Measurements from ENCODE around the gene ZNF236.

DNA sequence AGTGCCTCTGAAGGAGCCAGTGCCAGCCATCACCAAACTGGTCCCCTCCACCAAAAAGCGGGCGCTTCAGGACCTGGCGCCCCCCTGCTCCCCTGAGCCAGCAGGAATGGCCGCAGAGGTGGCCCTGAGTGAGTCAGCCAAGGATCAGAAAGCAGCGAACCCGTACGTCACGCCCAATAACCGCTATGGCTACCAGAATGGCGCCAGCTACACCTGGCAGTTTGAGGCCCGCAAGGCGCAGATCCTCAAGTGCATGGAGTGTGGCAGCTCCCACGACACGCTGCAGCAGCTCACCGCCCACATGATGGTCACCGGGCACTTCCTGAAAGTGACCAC, 75.8 kb downstream of the TSHZ1 start:
- PRO-cap: no peak

DNA sequence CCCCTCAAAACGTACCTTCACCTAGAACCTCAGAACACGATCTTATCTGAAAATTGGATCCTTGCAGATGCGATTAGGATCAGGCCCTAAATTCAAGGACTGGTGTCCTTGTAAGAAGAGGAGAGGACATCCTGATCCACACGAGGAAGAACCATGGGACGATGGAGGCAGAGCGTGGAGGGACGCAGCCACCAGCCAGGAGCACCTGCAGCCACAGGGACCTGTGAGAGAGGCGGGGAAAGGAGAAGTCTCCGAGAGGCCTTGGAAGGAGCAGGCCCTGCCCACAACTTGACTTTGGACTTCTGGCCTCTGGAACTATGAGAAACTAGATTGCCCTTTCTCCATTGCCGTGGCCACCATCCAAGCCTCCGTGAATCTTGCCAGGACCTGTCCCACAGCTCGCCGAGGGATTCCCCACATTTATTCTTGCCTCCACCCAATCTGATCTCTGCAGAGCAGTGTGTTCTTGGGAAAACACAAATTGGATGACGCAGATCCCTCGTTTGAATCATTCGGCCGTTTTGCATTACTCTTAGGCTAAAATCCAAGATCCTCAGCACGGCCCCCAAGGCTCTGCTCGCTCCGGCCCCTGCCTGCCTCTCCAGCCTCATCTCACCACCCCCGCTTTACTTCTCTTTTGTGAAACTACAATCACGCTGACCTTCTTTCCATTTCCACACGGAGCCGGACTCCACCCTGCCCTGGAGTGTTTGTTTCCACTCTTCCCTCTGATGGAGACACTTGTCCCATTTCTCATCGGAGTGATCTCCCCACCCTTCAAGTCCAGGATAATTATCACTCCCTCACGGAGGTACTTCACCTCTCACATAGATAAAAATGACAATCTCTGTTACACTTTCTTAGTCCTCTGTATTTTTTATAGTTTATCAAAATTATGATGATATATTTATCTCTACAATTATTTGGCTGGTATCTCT, 364.2 kb downstream of the ZNF516 start:
- PRO-cap: no peak

GRCh38 chr18:76351878-76352630, 143.0 kb downstream of the ZNF516 start:
- PRO-cap: no peak

GRCh38 chr18:76379140-76379899, 115.7 kb downstream of the ZNF516 start:
- PRO-cap: no peak

DNA sequence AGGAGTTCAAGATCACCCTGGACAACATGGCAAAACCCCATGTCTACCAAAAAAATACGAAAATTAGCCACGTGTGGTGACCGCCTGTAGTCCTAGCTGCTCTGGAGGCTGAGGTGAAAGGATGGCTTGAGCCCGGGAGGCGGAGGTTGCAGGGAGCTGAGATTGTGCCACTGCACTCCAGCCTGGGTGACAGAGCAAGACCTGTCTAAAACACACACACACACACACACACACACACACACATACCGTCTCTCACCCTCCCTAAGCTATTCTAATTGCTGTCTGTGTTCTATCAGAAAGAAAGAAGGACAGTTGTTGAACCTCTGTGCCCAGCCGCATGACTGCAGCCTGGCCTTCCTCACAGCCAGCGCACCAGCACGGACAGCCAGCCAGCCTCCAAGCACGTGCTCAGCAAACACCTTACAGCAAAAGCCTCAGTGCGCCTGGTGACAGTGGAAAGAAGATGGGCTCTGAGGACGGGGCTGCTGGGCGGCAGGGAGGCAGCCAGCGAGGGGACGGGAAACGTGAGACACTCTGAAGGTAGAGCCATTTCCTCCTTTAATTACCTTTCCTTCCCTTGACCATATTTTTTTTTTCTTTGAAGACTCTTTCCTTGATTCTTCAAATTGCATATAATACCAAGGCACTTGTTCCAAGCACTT, 58.1 kb downstream of the ZNF516 start:
- PRO-cap: no peak

- PRO-cap: no peak
Measured at GRCh38 chr18:76478978-76480112, 15.7 kb downstream of the ZNF516 start.

GRCh38 chr18:76518569-76519029, 23.6 kb upstream of the ZNF516 start:
- PRO-cap: no peak

DNA sequence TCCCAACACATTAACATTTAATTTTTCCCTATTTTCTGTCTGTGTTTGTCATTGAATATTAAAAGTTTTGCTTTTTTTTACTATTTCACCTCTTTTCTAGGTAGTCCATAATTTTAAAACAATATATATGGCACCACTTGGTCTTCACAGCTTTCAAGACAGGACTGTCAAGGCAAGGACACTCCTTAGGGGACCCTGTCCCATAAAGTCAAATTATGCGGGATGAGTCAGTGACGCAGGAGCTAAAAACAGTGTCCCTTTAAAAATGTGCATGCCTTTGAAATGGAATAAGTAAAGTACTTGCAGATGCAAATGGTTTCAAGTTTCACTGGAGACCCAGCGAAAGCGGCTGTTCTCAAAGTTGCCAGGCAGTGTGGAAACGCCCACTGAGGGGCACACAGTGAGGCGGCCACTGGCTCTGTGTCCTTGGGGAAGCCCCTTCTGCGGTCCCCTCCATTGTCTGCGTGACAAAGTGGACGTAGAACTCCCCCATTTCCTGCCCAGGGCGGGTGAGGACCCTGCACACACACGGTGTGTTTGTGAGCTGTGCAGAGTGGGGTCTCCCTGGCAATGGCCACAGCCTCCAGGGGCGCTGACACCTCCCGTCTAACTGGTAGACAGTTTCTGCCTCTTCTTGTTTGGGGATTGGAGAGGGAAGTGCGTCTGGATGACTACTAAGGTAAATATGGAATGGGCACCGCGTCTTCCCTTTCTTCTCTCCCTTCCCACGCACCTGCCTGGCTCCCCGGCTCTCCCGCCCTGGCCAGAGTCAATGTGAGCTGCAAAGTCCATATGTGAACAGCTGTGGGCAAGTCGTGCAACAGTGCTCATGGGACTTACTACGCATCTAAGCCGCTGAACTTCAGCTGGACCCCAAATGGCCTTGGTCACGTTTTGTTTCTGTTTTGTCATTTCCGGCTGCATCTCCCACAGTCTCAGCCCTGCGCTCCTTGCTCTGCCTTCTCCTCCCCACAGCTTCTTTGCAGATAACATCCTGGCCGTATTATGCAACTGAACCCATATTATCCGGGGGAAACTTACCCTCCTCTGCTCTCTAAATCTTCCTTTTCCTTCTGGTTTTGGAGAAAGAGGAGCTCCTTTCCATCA, 33.6 kb upstream of the ZNF516 start:
- PRO-cap: no peak

DNA sequence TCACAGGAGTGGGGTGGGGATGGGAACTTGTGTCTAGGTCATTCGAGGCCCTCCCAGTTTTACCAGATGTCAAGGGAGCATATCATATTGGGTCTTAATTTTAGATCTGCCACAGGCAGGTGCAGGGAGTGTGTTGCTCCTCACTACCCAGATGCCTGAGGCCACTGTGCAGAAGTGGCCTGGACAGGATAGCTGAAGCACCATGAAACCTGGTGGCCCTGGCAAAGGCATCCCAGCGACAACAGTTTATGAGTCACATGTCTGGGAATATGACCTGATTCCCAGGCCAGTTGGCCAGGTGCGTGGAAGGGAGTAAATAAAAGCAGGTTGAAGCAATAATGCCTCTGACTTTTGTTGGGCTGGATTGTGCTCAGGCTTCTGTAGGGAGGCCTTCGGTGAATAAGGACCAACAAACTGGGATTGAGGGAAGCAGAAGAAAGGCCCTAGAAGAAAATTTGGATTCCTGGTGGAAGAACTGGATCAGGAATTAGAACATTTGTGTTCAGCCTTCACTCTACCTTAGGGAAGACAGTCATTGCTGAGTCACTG, 78.3 kb upstream of the ZNF516 start:
- PRO-cap: no peak

GRCh38 chr18:76670547-76670901, 151.8 kb upstream of the ZNF236 start:
- PRO-cap: no peak

DNA sequence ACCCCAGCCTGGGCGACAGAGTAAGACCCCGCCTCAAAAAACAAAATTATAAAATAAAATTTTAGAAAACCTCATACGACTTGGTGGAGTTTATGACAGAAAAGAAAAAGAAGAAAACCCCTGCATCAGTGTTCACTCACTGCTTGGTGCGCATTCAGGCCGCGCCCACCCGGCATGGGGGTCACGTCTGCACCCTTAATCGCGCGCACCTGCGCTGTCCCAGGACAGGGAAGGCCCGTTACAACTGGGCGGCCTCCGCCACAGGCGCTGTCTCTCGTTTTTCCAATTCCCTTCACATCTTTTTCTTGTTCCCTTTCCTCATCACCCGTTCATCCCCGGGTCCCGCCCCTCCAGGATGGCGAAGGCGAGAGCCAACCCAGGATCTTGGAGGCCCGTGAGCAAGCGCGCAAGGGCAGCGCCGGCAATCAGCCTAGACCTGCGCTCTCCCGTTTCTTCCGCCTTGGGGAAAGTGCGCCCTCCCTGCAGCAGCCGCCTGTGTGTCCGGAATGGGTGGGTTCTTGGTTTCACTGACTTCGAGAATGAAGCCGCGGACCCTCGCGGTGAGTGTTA, 35.1 kb upstream of the ZNF236 start:
- PRO-cap: no peak

DNA sequence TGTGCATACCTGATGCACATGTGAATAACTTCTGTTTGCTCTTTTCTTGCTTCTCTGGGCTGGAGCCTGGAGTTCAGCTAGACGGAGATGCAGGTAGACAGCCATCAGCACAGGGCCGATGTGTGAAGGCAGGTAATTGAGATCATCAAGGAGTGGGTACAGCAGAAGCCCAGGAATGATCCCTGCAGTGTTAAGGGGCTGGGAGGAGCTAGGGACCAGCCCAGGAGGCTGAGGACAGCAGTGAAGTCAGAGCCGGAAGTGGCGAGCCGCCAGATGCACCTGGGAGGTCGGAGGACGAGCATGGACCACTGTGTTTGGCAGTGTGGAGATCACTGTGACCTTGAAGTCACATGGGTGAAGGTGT, 6.3 kb upstream of the ZNF236 start:
- PRO-cap: no peak

DNA sequence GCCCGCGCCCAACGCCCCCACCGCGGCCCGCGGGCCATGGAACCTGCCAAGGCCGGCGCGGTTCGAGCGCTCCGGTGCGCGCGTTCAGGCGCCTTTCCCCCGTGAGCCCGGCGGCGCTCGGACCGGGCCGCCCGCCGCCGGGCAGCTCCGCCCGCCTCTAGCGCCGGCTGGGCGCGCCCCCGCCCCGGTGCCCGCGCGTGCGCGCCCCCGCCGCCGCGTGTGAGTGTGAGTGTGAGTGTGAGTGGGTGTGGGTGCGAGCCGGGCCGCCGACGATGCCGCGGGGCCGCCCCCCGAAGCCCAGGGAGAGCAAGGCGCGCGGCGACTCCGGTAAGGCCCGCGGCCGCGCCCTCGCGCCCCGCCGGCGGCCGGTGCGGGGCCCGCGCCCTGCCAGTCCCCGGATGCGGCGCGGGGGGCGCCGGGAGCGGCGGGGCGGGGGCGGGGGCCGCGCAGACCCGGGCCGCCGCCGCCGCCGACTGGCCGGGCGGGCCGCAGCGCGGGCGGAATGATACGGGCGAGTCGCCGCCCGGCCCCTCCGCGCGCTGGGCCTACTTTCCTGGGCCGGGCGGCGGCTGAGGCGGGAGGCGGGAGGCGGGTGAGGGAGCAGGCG, at the start of gene ZNF236:
Gene ZNF236, plus strand, starts transcription at position 222 of the 607 bp plus-strand sequence.
- PRO-cap: bidirectional peak, plus-strand start at position 46 of the sequence, minus-strand start outside the sequence; bidirectional peak, plus-strand start at position 577 of the sequence, minus-strand start at position 475 of the sequence

GRCh38 chr18:76822943-76823519, 674 bp downstream of the ZNF236 start:
- PRO-cap: unidirectional peak, minus-strand start at chr18:76823136

DNA sequence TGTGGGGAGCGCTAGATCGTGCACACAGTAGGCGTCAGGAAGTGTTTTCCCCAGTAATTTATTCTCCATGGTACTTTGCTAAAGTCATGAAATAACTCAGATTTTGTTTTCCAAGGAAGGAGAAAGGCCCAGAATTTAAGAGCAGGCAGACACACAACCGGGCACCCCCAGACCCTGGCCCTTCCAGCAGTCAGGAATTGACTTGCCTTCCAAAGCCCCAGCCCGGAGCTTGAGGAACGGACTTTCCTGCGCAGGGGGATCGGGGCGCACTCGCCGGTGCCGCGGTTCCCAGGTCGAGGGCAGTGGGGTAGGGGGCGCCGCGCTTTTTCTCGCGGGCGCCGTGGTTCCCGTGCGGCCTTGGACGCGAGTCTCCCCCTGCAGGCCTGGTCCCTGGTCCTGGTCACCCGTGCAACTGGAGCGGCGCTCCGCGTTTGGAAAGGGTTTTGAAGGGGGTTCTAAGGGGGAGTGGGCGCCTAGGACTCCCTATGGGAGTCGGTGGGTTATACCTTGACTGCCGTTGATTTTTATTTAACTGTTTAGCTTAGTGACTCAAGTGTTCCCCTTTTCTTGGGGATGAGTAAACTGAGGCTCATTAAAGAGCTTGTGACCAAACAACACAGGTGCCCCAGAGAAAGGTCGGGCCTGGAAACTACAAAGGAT, 1.3 kb downstream of the ZNF236 start:
- PRO-cap: no peak

DNA sequence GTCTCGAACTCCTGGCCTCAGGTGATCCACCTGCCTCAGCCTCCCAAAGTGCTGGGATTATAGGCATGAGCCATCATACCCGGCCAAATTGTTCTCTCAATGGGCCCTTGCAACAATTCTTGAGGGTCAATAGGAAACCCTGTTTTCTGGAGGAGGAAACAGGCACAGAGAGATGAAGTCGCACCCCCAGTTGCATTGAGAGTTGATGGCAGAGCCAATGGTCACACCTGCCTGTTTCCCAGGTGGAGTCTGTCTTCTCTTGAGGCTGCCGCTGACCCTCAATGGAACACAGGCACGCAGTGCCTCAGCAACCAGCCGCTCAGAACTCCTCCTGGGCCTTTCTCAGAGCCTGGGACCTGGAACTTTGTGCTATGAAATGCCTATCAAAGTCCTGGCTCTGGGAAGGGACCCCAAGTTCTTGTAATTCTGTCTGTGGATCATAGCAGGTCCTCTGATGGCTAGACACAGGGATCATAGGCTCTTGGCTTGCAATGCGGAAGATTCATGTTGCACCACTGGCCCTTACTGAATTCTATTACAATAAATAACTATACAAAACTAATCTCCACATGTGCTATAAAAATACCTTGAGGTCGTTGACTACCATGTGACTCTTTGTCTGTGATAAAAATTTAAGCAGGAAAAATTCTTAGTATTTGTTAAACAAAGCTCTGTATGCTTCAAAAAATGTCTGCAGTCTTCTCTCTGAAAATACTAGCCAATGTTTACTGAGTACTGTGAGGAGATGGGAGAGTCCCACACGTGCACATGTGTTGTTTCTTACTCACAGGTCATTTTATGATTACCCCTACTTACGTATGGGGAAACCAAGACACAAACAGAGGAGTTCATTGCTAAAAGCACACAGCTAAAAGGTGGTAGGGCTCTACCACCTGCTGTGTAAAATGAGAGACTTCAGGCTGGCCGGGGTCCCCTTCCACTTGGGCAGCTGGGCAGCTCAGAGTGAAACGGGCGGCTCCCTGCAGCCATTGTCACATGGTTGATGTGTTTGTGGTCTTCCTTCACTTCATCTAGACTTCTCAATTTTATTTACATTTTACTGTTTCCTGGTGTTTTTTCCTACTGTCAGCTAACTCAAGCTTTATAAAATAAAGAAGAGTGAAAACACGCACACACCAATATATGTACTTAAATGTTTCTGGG, 71.5 kb downstream of the MBP start:
- PRO-cap: no peak

- PRO-cap: no peak
Measured at GRCh38 chr18:77068313-77069187, 64.0 kb downstream of the MBP start.

- PRO-cap: no peak
Measured at GRCh38 chr18:77107842-77108654, 24.5 kb downstream of the MBP start.

DNA sequence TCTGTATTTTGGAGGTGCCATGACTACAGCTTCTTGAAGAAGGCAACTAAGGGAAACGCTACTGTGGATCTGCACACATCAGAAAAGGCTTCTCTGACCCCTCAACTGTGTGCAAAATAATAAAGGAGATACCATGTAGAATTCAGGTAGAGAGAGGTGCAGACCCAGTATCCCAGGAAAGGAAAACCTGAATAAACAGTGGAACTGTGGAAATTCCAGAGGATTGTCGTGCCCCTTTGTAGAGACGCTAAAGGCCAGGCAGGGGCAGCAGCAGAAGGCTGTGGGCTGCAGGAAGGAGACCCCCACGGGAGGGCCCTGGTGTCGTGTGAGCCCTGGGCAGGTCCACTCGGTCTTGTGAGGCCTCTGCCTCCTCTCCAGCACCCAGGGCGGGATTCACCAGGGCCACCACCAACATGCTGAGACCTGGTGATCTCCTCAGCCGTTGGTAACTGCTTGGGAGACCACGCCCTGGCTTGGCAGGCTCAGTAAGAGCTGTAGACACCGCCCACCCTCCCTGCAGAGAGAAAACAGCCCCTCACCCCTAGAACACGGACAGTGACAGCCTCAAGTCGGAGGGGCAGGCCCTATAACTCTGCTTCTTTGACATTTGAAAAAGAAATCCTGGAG, 21.2 kb downstream of the MBP start:
- PRO-cap: no peak

DNA sequence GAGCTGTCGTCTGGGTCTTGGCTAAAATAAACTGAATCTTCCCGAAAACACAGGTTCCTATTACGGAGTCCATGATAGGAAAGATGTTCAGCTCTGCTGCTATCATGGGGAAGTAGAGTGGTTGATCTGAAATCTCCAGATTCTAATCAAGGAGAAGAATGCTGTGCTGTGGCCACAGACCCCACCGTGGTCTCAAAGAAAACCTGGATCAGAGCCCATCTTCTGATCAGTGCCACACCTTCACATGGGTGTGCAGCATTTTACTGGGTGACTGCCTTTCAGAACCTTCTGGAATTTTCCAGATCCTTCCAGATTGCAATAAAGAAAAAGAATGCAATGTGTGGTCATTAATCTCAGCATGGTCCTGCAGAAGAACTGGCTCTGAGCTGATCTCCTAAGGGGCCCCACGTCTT, 17.2 kb downstream of the MBP start:
- PRO-cap: no peak